Measurements from ENCODE around the gene ARL5A.

DNA sequence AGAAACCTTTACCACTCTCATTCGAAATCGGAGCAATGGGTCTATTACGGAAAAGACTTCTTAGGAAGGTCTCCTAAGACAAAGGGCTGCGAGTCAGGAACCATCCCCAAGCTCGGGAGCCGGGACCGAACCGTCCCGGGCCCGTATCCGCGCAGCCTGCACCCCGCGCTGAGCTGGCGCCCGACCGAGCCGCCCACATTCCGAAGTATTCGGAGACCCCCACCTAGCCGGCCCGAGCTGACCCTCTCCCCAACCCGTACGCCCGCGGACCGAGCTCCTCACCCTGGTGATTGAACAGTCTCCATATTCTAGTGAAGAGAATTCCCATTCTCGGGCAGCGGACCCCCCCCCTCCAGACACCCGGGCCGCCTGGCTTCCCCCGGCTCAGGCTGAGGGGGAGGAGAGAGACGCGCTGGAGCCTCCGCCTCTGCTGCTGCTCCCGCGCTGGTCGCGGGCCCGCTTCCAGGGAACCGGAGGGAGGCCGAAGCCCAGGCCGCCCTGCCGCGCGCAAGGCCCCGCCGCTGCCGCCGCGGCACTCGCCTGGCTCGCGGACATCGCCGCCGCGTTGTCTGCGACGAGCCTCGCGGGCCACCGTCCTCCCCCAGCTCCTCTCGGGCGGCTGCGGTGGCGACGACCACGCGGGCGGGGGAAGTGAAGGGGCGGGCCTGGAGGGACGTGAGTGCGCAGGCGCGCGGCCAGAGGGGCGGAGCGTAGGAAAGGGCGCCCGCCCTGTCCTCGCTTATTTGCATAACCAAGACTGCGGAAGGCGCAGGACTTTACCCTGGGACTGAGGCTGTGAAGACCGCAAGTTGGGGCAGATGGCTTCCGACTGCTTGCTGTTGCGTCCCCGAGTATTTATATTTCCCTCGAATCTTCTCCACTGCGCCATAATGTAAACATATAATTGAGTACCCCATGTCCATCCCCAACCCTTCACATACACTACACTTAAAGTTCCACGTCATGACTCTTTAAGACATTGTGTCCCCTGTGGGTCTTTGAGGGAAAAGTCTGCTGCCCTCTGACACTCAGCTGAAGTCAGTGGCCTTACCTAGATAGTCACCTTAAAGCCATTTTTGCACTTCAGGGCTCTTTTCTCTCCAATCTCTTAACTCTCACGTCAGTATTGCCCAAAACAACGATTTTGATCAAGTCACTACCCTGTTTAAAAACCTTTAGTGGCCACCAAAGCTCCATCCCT is at the start of gene ARL5A:
TSS of gene ARL5A (minus strand) at position 573 of the 1,201 bp plus-strand sequence.
- PRO-cap = unidirectional peak, plus-strand start at position 402 of the sequence; bidirectional peak, plus-strand start at position 798 of the sequence, minus-strand start at position 623 of the sequence

DNA sequence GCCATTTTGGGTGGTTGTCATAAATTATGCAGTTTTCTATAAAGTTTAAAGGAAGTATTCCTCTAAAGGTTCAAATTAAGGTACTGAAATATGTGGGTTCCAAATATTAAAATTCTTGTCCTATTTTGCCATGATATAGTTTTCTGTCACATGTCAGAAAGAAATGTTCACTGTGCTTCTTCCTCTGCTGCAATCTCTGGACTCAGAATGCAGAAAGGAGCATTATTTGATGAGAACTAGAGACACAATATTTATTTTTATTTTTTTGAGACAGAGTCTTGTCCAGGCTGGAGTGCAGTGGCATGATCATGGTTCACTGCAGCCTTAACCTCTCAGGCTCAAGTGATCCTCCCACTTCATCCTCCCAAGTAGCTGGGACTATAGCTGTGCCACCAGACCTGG is 10.3 kb upstream of the CACNB4 start:
- PRO-cap = no peak

DNA sequence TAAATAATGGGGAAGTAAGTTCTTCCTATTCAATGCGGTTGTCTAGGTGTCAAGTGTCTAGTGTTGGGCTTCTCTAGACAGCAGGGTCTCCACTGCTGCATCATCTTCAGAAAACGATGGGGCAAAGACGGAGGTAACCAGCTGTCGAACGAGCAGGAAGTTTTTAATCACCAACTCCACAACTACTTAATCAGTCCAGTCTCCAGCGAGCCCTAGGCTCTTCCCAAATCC is 527 bp downstream of the STAM2 start:
- PRO-cap = no peak

DNA sequence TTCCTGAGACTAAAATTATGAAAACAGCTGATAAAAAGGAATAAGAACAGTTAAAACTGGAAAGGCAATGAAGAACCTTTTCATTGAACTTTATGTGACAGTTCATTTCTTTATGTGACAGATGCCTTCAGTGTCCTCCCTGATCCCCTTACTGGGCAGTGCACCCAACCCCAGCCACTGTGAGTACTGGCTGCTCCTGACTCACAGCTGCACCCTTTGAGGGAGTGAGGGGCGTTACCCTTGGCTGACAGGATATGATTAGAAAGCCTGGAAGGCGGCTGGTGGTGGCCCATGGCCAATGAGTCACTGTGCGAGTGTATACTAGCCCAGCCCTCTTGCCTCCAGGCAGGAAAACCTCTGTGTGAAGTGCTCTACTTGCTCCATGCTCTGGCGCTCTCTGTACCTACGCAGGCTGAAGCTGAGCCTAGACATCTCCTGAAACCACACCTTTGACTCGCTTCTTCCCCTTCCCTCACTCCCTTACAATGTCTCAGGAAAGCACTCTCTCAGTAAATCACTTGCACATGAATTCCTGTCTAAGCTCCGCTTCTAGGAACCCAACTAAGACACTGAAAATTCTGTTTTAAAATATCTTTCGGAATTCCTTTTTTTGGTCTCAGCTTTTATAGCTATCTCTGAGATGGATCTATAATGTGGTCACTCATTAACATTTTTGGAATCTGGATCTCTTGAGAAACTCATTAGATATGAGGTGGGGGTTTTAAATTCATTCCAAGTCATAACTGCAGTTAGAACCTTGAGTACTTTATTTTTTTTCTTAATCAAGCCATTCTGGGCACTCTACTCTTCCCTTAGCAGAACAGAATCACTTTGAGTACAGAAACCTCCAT is 25.1 kb upstream of the STAM2 start:
- PRO-cap = bidirectional peak, plus-strand start at position 348 of the sequence, minus-strand start at position 188 of the sequence

DNA sequence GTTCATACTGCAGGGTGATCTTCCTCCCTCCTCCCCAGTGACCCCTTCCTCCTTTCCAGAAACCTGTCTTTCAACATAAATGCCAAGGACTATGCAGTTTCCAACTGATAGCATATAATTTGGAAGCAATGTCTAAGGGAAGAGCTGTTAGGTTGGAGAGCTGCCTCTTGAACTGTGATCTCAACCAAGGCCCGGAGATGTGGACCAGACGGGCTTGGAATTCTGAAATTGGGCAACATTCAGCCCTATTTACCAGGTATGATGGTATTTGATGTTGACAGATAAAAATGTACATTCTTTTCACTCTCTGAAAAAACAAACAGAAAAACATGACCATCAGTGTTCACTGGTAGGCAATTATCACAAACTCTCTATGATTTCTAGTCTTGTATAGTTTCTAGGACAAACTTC is 7.6 kb downstream of the FMNL2 start:
- PRO-cap = no peak

DNA sequence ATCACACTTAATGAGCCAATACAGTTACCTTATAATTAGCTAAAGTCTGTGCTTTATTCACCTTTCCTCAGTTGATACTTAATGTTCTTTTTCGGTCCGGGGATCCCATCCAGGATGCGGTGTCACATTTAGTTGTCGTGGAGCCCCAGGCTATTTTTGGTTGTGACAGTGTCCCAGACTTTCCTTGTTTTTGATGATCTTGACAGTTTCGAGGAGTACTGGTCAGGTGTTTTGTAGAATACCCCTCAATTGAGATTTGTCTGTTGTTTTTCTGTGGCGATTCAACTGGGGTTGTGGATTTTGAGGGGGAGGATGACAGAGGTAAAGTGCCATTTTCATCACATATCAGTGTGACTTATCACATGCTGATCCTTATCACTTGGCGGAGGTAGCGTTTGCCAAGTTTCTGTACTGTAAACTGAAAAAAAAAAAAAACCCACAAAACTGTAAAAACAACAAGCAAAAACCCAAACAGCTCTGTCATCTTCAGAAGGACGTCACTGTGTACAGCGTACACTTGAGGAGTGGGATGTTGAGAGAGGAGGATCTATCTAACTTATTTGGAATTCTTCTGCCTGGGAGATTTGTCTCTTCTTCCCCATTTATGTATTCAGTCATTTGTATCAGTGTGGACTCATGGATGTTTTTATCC is 68.0 kb downstream of the FMNL2 start:
- PRO-cap = no peak

DNA sequence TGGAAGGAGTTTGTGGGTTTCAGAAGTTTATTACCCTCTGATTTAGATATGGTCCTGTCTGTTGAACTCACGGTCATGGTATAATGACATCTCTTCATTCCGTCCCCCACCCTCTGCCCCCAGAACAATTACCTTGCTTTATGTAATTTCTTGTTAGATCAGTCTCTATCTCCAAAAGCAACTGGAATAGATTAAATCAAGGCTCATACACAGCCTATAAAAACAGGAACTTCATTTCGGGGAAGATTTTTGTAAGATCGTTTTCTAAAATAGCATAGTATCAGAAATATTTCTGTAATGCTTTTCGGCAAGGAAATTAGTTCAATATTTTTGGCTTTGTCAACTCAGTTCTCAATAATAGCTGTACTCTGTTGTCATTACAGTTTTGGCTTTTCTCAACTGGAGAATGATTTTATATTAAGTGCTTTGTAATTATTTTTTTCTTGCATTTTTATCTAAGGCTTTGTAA is 157.2 kb downstream of the FMNL2 start:
- PRO-cap = no peak

DNA sequence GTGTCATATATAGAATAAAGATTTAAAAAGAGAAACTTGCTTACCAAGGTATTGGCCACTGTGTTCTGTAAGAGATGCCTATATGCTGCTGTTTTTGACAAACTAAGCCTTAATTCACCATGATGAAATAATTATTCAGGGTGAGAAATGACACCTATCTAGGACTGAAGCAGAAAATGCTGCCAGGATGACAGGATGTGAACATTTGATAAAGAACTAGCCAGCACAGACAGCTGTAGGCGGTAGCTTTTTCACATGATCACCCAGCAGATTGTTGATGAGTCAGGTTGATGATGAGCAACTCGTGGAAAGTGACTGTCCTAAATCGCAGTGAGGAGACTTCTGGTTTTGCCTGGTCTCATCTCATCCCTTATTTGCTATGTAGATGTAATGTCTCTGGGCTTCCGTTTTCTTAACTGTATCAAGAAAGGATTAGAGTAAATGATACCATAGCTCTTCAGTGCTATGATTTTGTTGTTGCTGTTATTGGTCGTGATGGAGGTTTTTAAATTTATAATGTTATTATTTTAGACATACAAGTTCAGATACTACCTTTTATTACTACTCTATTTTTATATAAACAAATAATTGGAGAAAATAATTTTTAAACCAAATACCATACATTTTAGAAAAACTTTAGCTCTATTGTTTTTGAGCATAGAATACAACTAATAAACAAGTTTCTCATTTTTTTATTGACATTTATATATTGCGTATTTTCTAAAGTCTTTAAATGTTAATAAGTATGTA is 144.0 kb downstream of the PRPF40A start:
- PRO-cap = no peak

DNA sequence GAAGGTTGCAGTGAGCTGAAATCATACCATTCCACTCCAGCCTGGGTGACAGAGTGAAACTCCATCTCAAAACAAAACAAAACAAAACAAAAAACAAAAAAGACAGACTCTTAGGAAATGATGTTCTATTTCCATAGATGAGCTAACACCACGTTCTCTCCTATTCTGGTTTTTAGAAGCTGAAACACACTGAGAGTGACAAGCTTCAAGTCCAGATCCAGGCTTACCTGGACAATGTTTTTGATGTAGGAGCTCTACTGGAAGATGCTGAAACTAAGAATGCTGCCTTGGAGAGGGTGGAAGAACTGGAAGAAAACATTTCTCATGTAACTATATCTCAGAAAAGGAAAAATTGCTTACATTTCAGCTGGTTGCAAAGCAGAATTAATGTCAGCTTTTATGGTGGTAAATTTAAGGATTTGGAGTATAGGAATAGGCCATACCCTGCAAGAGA is 102.6 kb downstream of the PRPF40A start:
- PRO-cap = no peak

GRCh38 chr2:152629561-152630253 is 87.6 kb downstream of the PRPF40A start:
- PRO-cap = no peak

DNA sequence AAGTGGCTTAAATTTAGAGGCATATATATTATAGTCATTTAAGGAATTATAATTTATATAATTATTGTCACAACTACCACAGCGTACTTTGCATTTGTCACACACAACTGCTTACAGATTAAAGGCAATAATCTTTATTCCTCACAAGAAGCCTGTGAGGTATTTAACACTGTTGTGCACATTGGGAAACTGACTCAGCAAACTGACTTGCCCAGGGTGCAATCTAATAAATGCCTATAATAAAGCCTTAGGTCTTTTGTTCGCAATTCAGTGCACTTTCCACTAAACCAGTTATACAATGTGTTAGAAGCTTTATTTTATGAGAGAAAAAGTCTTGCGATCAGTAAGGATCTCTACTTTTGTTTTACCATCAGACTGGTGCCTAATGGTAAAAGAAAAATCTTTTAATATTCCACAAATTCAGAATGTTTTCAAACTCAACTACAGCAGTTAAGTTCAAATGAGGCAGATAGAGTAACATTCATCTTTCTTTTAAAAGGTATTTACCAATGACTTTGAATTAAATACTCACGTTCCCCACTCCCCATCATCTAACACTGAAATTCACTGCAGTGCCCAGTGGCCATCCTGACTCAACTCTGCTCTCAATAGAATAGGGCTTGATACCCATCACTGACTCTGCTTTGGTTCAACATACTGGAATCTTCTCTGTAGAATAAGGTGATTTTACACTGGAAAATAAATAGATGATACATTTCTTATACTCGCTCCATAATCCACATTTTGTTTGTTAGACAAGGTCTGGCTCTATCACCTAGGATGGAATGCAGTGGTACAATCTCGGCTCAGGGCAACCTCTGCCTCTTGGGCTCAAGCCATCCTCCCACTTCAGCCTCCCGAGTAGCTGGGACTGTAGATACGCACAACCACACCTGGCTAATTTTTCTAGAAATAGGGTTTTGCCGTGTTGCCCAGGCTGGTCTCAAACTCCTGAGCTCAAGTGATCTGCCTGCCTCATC is 66.6 kb downstream of the PRPF40A start:
- PRO-cap = no peak

GRCh38 chr2:152673361-152673903 is 43.8 kb downstream of the PRPF40A start:
- PRO-cap = no peak

GRCh38 chr2:153388214-153388617 is 90.3 kb downstream of the RPRM start:
- PRO-cap = no peak

- PRO-cap = no peak
These were observed 806 bp downstream of the RPRM start for GRCh38 chr2:153477639-153478272.

GRCh38 chr2:154462594-154463141 is 235.8 kb upstream of the KCNJ3 start:
- PRO-cap = no peak

DNA sequence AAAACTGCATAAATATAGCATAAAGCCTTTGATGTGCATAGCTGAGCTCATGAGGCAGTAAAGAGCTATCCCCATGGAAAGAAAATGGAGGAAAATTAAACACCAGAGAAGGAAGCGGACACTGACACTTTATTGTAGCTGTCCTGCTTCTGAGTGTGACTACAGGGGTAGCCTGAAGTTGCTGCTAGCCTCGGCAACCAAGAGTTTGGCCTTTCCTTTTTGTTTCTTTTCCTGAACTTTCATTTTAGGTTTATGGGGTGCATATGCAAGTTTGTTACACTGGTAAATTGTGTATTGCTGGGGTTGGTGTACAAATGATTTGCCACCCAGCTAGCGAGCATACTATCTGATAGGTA is 343.1 kb downstream of the NR4A2 start:
- PRO-cap = no peak

DNA sequence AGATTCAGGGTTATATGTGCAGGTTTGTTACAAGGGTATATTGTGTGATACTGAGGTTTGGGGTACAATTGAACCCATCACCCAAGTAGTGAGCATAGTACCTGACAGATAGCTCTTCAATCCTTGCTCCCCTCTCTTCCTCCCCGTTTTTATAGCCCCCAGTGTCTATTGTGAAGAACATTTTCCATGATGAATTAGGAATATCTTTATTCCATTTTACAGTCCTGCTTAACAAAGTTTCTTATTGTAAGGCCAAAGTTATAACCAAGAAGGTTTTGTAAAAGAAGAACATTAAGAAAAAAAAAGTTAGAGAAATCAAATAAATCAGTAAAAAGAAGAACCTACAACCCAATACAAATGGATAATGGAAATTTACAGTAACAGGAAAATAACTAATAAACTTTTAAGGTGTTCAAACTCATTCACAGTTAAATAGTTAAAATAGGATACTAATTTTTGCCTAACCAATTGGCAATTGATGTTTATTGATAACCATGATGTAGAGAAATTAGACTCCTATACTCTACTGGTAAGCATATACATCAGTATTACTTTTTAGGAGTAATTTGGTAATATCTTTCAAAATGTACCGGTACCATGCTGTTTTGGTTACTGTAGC is 192.4 kb downstream of the NR4A2 start:
- PRO-cap = no peak

- PRO-cap = no peak
These were observed 6.9 kb downstream of the NR4A2 start for GRCh38 chr2:156325329-156326411.

DNA sequence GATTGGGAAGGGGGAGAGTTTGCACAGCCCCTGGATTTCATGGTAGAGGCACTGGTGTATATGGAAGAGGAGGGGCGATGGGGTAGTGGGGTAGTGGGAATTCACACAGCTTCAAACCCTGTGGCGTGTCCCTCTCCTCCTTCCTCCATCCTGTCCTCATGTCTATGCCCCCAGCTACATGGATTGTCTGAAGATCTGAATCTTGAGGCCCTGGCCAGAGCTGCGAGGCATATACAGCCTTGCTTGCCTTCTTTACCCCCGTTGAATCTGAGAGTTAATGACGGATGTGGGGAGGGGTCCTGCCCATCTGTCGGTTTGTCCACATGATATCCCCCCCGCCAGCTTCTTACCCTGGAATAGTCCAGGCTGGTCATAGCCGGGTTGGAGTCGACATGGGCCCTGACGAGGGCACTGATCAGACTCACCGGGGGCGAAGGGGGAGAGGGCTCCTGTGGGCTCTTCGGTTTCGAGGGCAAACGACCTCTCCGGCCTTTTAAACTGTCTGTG is 5.0 kb downstream of the NR4A2 start:
- PRO-cap = no peak

GRCh38 chr2:156333741-156334708 is 1.5 kb upstream of the NR4A2 start:
- PRO-cap = bidirectional peak, plus-strand start at chr2:156333867, minus-strand start at chr2:156333590; bidirectional peak, plus-strand start at chr2:156333946, minus-strand start at chr2:156333921; bidirectional peak, plus-strand start at chr2:156334319, minus-strand start at chr2:156334298; bidirectional peak, plus-strand start at chr2:156334571, minus-strand start at chr2:156334487; bidirectional peak, plus-strand start at chr2:156334856, minus-strand start at chr2:156334655